GM23248 (cell line): ENCODE measurements around a stretch of chr4.

DNA sequence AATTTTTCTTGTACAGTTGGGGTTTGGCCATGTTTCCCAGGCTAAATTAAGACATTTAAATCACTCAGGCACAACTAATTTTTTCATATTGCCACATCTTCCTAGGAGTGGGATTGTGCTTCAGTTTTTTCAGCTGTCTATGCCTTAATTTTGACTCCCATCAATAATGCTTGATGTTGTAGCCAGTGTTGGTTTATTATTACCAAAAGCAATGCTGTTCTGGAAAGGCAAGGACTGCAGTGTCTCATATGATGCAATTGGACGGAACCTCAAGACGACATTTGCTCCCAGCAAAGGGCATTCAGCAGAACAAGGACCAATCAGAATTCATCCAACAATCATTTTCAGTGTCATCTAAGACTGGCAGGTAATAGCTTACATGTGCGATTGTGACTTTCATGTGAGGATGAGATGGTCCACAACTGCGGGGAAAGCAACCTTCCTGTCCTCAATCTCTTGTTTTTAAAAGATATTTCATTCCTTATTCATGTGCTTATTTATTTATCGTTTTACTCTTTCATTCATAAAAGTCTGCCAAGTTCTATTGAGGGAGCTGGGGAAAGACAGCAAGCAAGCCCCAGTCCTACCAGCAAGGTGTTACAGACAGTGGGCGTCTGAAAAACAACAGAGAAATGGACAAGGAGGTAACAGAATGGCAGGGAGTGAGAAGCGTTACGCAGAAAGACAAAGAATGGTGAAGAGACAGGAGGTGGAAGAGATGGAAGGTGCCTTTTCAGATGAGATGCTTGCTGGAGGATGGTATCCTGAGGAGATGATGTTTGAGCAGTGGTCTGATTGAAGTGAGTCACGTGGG is 11.4 kb upstream of the KLKB1 start:
- RAMPAGE, long total RNA: no peak

- RAMPAGE, long total RNA: no peak
Measured at GRCh38 chr4:186537780-186538652, 17.4 kb downstream of the MTNR1A start.

DNA sequence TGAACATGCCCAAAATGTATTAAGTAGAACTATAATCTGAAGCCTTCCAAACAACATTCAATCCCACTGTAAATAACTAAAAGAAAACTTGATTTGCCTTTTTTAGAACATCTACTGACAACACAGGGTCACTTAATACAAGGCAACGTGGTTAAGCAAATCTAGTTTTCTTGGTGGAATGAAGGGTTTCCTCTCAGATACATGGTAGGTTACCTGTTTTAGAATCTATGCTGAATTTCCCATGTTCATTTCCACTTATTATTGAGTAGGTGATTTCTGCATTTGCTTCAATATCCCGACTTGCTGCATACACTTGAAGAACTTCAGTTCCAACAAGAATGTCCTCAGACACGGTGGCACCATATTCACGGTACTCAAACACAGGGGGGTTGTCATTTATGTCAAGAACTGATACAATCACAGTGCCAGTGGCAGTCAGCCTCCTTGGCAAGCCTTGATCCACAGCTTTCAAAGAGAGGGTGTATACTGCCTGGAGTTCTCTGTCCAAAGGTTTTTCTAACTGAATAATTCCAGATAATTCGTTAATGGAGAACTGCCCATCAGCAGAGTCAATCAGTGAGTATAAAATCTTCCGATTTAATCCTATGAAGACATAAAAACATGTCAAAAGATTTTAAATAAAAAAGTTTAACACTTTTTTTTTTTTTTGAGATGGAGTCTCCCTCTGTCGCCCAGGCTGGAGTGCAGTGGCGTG is 56.0 kb upstream of the MTNR1A start:
- RAMPAGE, long total RNA: no peak

GRCh38 chr4:186708595-186709275 is 14.9 kb downstream of the FAT1 start:
- RAMPAGE, long total RNA: no peak

DNA sequence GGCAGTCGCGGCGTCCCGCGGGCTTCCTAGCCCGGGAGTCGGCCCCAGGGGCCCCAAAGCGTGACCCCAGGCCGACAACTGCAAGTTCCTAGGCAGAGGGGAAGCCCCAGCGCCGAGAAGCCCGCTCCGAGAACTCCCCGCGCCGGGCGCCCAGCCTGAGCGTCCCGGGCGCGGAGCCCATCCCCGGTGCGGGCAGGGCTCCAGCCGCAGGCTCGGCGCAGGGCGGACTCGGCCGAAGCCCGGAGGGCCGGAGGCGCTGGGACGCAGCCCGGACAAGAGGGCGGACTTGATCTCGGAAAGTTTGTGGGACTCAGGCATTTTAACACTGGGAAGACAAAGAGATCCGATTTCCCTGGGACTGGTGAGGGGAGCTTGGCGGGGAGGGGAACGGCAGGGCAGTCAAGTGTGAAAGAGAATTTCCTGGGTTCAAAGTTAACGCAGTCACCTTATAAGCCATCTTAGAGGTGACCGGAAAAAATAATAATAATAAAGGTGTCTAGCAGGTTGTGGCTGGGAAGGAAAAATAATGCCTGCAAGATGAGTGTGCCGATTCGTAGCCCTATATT is 940 bp upstream of the FAT1 start:
- RAMPAGE, long total RNA: no peak

DNA sequence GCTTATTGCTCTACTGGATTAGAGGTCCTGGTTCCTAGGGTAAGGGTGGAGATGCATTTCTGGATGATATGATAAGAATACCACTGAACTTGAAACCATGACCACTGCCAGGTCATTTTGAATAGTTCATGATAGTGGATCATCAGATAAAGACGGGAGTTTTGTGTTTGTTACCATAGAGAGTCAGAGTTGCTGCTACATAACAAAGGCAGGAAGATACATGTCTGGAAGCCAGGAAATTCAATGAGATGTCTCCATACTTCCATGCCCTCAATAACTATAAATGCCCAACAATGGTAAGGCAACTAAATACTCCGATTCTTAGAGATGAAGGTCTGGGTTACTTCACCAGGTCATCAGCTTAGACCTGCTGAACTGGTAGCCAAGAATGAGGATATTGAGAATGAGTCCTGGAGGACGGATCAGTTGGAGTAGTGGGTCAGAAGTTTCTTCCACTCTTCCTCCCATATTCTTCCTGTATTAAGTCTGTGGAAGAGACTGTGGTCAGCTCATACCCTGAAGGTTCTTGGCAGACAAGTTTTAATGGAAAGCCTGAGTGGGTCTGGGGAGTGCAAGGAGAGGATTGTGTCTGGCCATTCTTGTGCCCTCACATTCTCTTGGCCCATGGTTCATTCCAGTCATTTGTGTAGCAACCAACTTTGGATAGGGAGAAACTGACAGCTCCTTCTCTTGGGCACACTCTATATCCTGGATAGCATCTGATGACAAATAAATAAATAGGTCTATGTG is 109.5 kb upstream of the FAT1 start:
- RAMPAGE, long total RNA: no peak

- RAMPAGE, long total RNA: no peak
Measured at GRCh38 chr4:186934184-186934675, 210.6 kb upstream of the FAT1 start.

DNA sequence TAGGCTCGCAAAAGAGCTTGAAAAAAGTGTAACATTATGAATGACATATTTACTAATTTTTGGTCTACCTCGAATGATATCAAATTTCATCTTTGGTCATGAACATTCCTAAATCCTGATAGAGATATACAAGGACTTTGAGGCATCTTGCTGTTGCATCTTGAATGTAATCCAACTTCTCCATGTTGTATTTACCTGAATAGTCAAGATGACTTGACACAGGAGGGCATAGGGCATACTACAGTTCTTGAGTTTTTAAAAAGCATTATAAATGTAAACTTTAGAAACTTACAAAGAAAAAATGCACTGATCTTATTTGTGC is 517.9 kb upstream of the FAT1 start:
- RAMPAGE, long total RNA: no peak

GRCh38 chr4:189004516-189004756 is 865.2 kb downstream of the TRIML1 start:
- RAMPAGE, long total RNA: no peak

DNA sequence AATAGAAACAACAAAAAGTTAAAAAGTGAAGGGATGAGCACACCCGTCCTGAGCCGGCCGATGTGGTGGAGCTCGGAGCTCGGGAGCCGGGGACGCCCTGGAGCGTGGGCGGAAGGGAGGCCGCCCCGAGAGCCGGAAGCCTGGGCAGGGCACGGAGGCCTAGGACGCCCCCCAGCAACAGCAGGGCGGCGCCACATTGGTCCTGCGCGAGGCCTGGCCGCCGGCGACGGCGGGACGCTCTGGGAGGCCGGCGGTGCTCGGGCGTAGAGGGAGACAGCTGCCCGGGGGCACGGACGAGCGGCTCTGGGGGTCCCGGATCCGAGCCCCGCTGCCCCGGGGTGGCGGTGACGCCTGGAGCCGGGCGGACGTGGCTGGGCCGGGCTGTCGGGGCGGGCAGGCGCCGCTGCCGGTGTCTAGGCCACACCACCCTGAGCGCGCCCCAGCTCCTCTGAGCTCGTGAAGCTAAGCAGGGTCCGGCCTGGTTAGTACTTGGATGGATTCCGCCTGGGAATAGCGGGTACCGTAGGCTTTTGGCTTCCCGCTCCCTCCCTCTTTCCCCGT is 12.2 kb downstream of the FRG2 start:
- RAMPAGE, long total RNA: no peak